Hematopoietic multipotent progenitor cell (in vitro differentiated cells): ENCODE results near the gene KRTAP5-11.

DNA sequence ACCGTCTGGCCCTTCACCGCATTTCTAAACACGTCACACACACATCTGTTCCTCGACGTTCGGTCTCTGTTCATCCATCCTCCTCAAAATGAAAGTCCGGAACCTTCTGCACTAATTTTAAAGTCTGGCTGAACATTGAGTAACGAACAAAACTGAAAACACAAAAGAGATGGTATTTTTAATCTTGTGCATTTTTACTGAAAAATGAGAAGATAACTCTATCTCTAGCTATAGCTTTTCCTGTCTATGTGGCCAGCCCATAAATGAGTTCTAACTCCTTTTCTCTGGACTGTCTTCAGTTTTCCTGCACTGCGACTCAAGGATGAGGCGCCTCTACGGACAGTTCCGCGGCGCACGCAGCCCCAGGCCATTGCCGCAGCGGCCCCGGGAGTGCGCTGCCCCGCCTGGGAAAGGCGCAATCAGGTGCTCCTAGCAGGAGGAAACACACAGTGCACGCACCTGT, 7.7 kb downstream of the LTO1 start:
- CAGE, long polyA plus RNA: no peak

- CAGE, long polyA plus RNA: no peak
Observed at GRCh38 chr11:69840426-69840989, 21.3 kb upstream of the FGF3 start.

DNA sequence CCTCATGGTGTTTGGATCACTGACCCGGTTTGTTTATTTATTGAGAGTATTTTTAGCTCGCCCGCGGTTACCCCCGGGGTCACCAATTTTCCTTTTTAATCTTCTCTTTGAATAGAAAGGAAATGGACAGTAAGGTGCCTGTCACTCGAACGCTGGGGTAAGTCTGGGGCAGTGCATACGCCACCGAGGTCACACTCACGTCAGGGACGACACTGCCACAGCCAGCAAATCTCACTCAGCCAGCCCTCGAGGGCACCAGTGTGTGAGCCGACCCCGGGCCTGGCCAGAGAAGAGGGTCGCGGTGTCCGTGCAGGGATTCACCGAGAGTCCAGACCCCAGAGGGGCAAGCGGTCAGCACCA, 72.6 kb upstream of the FGF3 start:
- CAGE, long polyA plus RNA: no peak

GRCh38 chr11:69892466-69893514, 73.6 kb upstream of the FGF3 start:
- CAGE, long polyA plus RNA: no peak

DNA sequence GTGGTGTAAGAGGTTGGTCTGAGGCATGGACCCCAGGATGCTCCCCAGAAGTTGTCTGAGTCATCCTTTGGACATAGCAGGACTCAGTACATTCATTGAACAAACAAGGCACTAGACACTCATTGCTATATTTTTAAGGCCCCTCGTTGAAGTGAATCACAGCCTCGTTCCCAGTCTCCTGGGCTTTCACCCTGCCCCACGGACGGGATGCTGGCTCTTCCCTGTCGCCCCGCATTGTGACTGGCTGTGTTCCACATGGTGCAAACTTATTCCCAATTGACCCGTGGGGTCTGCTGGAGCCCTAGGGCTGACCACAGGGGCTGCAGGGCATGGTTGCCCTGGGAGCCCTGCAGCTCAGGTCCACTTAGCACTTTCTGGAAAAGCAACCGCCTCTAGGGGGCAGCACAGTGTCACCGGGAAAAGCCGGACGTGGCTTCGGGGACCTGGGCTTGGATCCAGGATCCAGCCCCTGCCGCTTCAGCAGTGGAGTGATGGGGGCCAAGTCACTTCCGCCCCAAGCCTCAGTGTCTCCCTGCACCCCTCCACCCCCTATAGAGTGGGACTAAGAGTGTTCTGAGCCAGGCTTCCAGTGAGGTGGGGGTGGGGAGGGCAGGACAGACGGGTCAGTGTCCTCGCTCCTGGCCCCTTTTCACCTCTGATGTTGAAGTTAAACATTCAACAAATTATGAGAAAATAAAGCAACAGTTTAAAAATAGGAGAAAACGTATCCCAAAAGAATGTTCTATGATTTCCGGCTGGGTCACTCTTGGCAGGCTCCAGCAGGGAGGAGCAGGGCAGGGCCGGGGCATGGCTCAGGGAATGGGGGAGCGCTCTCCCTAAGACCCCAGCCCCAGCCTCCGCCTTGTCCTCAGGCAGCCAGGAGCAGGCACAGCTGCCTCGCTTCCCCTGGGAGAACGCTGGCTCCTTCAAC, 96.3 kb upstream of the FGF3 start:
- CAGE, long polyA plus RNA: no peak

- CAGE, long polyA plus RNA: no peak
Observed at GRCh38 chr11:69921520-69921856, 102.3 kb upstream of the FGF3 start.

- CAGE, long polyA plus RNA: no peak
Observed at GRCh38 chr11:69974463-69975021, 103.6 kb upstream of the ANO1 start.

DNA sequence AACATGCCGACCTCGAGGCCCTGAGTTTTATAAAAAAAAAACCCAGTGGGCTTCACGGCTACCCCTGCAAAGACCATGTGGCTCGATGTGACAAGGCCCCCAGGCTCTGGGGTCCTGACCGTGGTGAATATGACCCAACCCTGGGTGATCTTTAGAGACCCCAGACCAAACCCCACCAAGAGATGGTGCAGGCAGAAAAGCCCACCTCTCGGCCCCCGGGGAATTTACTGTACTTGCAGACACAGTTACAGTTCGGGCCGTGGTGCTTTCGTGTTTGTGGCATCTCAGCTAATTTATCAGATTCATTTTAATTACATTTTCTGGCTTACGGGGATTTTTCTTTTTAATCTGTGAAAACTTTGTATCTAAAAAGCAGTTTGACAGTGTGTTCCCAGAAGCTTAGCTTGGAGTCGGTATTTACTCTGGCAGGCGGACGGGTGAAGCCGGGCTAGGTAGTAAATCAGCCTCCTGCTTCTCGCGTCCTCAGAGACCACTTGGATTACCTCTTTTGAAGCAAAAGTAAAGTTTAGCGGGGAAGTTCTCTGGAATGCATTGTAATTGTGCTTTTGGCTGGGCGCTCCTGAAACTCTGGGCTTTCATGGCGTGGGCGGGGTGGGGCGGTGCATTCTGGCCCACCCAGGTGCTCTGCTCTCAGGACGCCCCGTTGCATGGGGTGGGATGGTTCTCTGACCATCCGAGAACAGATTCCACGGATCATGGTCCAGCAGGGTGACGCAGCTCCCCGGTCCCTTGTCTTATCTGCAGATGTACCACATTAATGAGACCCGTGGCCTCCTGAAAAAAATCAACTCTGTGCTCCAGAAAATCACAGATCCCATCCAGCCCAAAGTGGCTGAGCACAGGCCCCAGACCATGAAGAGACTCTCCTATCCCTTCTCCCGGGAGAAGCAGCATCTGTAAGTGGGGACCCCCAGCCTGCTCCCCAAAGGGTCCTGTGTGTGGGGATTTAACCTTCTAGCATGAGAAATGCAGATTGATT, 25.4 kb downstream of the ANO1 start:
- CAGE, long polyA plus RNA: no peak

- CAGE, long polyA plus RNA: no peak
Observed at GRCh38 chr11:70106069-70106881, 28.2 kb downstream of the ANO1 start.

- CAGE, long polyA plus RNA: no peak
Observed at GRCh38 chr11:70381805-70382951, 16.2 kb upstream of the CTTN start.

GRCh38 chr11:70616651-70617696, 218.6 kb downstream of the CTTN start:
- CAGE, long polyA plus RNA: no peak

- CAGE, long polyA plus RNA: no peak
Observed at GRCh38 chr11:70662524-70663159, 264.3 kb downstream of the CTTN start.

DNA sequence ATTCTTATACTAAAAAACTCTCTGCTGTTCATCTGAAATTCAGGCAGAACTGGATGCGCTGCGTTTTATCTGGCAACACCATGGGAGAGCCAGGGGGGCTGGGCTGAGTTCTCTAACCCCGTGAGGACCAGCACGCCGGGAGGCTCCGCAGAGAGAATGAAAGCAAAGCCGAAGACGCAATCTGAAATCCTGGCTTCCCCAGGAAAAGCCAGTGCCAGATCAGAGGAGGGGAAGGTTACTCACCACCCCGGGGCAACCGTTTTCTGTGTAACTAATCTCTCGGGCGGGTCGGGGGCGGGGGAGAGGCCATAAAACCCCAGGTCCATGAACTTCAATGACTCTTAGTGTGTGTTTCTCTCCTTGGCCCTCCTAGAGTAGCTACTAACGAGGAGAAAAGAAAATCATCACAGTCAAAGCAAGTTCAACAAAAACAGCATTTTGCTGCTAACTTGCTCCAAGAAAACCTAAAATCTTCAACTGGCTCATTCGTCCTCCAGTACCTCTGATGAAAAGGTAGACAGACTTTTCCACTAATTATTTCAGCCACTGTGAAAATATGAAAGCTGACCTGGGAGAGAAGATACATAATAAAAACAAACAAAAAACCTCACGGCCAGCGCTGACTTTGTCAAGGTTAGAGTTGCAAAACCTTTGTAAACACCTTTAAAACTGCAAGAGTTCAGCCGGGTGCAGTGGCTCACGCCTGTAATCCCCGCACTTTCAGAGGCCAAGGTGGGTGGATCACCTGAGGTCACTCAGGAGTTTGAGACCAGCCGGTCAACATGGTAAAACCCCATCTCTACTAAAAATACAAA, 99.2 kb downstream of the SHANK2 start:
- CAGE, long polyA plus RNA: no peak

DNA sequence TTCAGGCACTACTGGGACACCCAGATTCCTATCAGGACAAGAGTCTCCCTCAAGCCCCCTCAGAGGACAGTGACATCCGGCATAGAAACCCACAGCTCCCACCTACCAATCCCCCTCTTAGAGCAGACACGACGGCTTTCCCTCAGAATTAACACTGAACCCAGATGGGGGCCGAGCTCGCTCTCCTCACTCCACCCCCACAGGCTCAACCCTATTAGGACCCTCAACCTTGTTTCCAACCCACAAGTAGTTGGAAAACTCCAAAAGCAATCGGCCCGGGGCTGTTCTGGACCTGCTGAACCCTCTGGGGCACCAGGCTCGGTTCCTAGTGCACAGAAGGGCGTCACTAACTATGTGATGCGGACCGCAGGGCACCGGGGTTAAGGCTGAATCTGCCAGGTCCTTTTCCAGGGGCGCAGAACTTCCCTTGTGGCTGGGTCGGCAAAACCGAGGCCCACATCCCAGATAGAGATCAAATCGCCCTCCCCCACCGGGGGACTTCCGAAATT, 1.9 kb downstream of the SHANK2 start:
- CAGE, long polyA plus RNA: no peak

GRCh38 chr11:71253137-71253826, 905 bp upstream of the SHANK2 start:
- CAGE, long polyA plus RNA: no peak

GRCh38 chr11:71282351-71282887, 30.0 kb upstream of the SHANK2 start:
- CAGE, long polyA plus RNA: no peak

DNA sequence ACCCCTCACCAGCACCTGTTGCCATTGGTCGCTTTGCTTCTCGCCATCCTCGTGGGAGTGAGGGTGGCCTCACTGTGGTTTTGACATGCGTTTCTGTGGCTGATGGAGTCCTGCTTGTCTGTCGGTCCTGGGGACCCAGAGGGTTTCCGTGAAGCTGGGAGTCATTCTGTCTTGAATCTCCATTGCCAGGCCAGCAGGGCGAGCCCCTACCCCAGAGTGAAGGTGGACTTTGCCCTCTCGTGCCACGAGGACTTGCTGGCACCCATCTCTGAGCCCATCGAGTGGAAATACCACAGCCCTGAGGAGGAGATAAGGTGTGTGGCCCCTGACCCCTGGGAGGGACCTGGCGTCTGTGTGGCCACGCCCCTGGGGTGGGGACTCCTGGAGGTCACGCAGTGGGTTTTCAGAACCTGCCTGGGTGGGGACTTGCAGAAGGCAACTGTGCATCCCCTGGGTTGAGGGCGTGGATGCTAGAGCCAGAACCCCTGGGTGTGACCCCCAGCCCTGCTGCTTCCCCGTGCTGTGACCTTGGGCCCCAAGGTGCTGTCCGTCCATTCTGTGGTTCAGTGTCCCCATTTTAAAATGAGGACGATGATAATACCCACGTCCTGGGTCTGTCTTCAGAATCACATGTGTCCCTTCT, 27.7 kb downstream of the NADSYN1 start:
- CAGE, long polyA plus RNA: no peak

GRCh38 chr11:71565031-71565230, 432 bp upstream of the KRTAP5-10 start:
- CAGE, long polyA plus RNA: no peak

GRCh38 chr11:71582595-71583183, at the start of gene KRTAP5-11:
Gene KRTAP5-11, minus strand, starts transcription at chr11:71582875.
- CAGE, long polyA plus RNA: no peak

DNA sequence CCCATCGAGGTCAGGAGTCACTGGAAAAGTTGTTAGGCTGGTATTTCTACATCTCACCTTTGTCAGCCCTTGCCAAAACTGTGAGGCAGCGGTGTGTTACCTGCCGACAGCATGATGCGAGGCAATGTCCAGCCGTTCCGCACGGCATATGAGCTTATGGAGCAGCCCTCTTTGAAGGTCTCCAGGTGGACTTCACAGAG, 6.8 kb upstream of the KRTAP5-11 start:
- CAGE, long polyA plus RNA: no peak